Aortic smooth muscle cell (primary cell): ENCODE measurements around a stretch of chr22.

DNA sequence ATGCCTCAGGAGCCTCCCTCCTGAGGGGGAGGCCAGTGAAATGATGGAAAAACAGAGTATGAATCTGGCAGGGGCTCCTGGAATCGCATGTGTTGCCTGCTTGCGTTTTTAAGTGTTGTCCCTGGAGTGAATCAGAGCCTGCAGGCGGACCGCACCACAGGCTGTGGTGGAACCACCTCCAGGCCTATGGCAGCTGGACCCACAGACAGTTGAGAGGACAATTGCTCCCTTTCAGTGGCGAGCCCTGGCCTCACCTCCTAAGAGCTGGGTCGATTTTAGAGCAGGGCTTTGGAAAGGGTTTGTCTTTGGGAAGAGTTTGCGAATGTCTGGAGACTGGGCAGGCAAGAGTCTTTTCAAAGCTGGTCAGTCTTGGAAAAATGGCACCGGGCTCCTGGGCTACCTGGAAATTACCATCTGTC, 963 bp upstream of the C22orf31 start:
- RRBS, result no CpG with 5 or more reads among the region's 8 CpGs

- RRBS, result no CpG with 5 or more reads among the region's 4 CpGs
Measured at GRCh38 chr22:29093953-29094479, 21.2 kb downstream of the KREMEN1 start.

- RRBS, result no CpG with 5 or more reads among the region's 13 CpGs
Measured at GRCh38 chr22:29151912-29152724, 53.6 kb upstream of the EMID1 start.

DNA sequence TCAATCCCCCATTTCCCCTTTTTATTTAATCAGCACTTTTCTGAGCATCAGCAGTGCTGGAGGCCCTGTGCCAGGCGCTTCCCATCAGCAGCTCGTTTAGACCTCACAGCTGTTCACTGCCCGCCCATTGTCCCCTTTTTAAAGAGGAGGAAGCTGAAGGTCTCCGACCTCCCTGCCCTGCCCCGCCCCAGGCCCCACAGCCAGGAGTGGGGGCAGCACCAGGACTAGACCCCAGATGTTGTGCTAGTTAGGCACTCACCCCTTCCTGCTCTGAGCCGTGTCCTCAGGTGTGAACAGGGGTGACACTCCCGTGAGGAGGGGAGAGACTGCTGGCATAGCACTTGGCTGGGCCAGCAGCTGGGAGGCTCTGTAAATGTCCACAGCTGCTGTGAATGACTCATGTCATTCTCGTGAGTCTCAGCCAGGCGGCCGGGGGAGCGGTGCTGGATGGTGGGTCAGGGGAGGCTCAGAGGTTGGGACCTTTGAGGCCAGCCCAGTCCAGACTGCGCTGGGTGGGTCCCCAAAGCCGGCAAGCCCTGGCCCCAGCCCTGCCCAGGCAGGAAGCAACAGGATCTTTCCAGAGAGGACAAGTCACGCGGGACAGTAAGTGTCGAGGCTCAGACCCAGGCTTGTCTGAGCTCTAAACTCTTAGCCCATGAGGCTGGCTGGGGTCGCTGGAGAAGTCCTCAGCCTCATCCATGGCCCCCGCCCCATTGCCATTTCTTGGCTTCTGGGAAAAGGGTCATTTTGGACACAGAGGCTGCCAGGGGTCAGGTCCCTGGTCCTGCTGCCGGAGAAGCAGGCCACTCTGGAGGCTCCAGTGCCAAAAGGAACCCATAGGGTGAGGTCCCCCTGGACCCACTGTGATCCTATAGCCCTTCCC, 20.0 kb downstream of the EMID1 start:
- RRBS, result 7% methylated on average over 4 of the region's 19 CpGs

- RRBS, result 2% methylated on average over 6 of the region's 21 CpGs
Measured at GRCh38 chr22:29310959-29311543, 4.4 kb downstream of the RASL10A start.

DNA sequence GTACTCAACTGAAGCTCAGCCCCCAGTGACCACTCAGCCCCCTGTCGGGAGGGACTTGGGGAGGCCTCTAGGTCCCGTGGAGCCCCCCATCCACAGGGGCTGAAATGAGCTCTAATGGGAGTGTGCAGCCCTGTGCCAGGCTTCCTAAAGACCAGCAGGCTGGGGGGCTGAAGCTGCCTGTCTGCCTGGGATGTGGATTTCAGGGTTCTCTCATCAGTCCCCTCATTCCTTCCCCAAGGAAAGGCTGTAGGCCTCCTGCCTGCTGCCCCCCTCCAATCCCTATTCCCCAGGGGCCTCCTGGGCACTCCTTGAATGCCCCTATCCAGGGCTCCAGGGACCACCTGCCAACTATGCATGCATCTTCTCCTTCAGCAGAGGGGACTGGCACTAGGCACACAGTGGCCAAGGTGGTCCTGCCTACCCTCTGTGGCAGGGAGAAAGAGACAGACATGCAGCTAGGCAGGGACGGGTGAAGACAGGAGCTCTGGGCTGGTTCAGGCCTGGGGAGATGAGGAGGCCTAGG, 3.0 kb upstream of the RASL10A start:
- RRBS, result no CpG with 5 or more reads among the region's 3 CpGs

- RRBS, result no CpG with 5 or more reads among the region's 5 CpGs
Measured at GRCh38 chr22:29784983-29785277, 17.8 kb downstream of the UQCR10 start.

- RRBS, result no CpG with 5 or more reads among the region's 6 CpGs
Measured at GRCh38 chr22:29855755-29856144, 17.7 kb upstream of the ASCC2 start.

DNA sequence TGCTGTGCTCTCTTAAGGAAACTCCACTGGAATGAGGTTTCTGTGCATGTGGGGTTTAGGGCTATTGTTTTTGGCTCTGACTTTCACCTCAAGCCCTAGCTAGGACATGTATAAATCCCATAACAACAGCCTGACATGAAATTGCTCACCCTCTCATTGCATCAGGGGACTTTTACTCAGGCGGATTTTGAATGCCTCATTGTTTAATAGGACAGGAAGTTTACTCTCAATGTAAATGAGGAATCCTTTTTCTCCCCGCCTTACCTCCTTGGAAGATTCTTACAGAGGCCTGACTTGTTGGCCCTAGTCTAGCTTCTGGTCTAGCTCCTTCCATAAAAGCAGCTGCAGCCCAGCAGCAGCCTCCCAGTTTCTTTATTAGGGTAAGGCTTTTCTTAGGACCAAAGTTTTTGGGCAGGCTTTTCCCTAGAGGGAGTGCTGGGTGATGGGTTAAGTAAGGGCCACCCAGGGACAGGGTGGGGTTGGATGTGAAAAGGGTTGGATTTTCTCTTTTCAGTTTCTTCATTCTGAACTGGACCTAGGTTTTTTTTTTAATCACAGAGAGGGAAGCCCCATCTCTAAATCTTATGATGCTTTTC, 49.8 kb downstream of the LIF start:
- RRBS, result no CpG with 5 or more reads among the region's 2 CpGs

- RRBS, result no CpG with 5 or more reads among the region's 4 CpGs
Measured at GRCh38 chr22:30212385-30212876, 34.1 kb downstream of the LIF start.

DNA sequence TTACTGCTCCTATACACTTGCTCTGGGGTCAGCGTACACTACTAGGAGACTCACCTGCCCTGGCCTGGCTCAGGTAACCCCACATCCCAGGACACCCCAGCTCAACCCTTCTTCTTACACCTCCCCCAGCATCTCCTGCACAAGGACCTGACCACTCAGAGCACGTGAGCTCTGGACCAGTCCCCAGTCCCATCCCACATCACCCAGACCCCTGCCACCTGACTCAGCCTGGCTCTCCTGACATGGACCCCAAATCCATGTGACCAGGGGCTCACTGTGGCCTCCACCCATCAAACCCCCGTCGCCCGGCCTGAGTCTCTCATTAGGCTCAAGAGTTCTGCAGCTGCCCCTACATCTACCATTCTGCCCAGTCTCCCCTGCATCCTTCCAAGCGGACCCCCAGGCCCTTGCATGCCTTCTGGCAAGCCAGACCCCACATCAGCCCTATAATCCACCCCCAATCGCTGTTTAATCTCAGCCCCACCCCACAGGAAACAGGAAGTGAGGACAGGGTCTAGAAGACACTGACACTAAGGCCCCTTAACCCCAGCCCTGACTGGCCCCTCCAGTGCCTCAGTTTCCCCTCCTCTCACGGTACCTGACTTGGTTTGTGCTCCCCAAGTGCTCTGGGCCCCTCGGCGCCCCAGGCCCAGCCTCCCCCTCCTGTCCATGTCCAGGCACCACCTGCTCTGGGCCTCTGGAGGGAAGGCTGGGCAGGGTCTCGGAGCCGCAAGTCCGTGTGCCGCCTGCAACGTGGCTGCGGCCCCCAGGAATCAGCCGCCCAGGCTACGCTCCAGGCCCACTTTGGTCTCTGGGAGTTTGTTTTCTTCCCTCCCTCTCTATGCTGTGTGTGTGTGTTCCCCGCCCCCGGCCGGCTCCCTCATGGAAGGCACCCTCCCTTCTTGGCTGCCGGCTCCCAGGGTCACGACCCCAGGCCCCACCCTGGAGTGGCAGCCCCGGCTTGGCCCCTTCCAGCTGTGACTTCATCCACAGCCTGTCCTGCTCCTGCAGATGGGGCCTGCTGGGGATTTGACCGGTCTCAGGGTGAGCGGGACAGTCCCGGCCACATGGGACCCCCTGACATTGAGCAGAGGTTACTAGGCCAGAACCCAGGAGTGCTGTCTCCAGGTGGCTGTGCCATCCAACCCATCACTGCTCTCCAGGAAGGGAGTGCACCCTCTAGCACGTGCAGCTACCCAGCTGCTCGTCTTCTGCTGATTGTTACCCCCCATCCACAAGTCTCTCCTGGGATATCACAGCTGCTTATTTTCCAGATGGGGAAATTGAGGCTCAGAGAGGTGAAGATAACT, 2.3 kb upstream of the LIF start:
- RRBS, result 8% methylated on average over 4 of the region's 29 CpGs

DNA sequence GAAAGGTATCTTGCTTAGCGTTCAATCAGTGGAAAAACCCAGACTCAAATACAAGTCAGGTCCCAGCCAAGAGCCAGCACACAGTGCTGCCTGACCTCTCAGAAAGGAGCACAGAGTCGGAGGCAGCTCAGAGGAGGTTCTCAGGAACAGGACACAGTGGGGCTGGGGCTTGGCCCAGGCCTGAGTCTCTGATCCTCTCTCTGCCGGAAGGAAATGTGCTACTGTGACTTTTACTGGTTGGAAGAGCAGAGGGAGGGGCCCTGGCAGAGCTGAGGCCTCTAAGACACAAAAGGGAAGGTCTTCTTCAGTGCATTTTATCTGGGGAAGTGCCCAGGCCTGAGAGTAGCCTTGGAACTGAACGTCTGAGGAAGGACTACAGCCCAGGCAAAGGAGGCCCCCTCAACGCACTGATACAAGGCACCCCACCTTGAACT, 16.2 kb upstream of the CASTOR1 start:
- RRBS, result no CpG with 5 or more reads among the region's 5 CpGs

DNA sequence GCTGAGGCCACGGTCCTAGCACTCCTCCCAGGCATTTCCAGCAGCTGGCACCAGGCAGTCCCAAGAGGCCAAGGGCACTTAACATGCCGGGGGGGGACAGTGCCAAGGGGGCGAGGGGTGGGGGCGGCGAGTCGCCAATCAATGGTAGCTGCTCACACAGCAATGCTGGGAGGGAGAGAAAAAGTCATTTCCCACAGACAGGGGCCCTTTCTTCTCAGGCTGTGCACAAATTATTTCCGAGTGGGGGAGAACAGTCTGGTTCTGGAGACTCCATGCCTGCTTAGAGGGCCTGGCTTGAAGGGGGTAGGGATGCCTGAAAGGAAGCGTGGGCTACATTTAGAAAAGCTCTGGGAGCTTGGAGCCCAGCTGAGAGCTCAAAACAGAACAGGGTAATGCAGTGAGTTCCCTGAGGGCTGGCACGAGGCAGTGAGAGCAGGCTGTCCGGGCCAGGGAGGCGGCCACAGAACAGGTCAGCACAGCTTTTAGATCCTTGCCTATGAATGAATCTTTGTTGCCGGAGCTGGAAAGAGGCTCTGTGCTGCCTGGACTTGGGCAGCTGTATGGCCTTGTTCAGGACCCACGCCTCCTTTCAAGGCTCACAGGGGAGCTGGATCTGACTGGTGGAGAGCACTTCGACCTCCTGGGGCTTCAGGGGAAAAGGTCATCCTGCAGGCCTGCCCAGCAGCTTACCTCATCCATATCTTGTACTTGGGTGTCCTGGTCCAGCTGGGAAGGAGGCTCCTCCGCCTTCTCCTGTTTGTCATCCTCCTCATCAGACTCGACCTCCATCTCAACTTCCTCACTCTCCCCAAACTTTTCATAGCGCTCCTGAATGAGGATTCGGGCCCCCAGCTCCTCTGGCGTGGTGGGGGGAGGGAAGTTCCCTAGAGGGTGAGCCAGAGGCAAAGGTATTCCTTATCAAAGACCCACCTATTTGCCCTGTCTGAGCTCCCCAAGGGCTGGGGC, 14.5 kb upstream of the TBC1D10A start:
- RRBS, result 81% methylated on average over 4 of the region's 19 CpGs

- RRBS, result no CpG with 5 or more reads among the region's 7 CpGs
Measured at GRCh38 chr22:30562327-30562844, 12.1 kb downstream of the GAL3ST1 start.

- RRBS, result no CpG with 5 or more reads among the region's 8 CpGs
Measured at GRCh38 chr22:30565980-30566548, 8.4 kb downstream of the GAL3ST1 start.

DNA sequence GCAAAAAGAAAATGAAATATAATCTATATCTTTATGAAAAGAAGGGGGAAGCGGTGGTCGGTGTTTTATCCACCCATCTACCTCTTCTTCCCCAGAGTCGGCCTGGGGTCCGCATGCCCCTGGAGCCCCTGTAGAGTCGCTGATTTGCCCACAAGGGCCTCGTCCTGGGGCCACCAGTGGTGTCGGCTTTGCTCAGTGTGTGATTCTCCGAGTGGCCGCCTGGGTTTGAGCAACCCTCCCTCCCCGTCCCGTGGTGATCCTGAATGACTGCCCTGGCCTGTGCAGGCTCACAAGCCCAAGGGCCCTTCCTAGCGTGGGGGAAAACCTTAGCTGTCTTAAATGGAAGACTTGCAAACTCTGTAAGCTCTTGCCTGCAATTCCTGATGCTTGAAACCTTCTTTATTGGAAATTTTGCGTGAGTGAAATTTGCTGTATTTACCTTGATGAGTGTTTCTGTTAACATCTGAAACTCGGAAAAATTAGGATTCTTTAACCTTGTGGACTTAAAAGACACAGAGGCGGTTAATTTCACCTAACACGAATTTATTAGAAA, 128.4 kb downstream of the OSBP2 start:
- RRBS, result no CpG with 5 or more reads among the region's 16 CpGs

- RRBS, result no CpG with 5 or more reads among the region's 14 CpGs
Measured at GRCh38 chr22:30934705-30935531, 33.7 kb downstream of the MORC2 start.

GRCh38 chr22:30940419-30940983, 28.1 kb downstream of the MORC2 start:
- RRBS, result no CpG with 5 or more reads among the region's 6 CpGs

GRCh38 chr22:30961081-30961728, 7.4 kb downstream of the MORC2 start:
- RRBS, result no CpG with 5 or more reads among the region's 4 CpGs

- RRBS, result no CpG with 5 or more reads among the region's 9 CpGs
Measured at GRCh38 chr22:31090407-31090901, 9.3 kb downstream of the SMTN start.